Left lobe of liver (tissue), 1 donor: ENCODE results near the gene HOXD10.

DNA sequence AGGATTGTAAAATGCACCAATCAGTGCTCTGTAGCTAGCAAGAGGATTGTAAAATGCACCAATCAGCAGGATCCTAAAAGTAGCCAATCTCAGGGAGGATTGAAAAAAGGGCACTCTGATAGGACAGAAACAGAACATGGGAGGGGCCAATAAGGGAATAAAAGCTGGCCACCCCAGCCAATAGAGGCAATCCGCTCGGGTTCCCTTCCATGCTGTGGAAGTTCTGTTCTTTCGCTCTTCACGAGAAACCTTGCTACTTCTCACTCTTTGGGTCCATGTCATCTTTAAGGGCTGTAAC is 144.7 kb downstream of the LNPK start:
- PRO-cap = no peak

DNA sequence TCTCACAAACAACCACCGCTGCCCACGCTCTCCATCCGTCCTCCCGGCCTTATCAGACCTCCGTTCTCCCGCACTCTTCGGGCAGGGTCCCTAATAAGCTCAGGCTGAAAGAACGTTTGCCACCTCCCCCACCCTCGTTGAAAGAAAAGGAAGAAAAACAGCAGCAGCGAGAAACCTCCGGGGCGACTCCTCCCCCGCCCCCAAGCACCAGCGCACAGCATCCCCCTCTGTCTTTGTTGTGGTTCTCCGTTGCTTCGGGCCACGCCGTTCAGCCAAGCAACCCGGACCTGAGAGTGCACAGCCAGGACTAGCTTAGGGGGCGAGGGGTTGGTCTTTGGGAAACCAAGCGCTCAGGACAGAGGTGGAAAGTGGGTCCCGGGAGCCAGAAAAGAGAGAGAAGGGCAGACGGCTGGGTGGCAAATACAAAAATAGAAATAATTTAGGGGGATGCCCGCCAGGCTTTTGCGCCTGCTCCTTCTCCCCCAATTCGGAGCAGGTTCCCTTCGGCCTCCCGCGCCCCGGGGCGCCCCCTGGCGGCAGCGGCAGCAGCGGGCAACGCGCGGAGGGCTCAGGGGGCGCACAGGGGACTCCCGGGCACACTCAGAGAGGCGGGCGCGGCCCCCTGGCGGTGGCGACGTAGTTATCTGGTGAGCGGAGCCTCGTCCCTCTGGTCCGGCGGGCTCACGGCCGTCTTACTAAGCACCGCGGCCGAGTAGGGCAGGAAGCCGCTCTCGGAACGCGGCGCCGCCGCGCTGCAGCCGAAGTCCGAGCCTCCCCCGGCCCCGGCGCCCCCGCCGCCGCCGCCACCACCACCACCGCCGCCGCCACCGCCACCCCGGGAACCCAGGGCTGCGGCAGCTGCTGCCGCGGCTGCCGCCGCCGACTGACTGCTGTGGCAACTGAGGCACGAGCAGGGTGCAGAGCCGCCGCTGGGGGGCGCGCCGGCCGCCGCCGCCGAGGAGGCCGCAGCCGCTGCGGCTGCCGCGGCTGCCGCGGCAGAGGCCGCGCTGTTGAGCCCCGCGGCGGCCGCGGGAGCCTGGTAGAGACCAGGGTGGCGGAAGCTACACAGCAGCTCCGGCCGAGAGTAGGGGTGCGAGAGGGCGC is 3.9 kb downstream of the EVX2 start:
- PRO-cap = no peak

- PRO-cap = no peak
Measured at GRCh38 chr2:176103746-176104826, 3.0 kb upstream of the HOXD11 start.

- PRO-cap = no peak
Measured at GRCh38 chr2:176116258-176116878, at the start of gene HOXD10. Gene HOXD10 (plus strand): TSS chr2:176116778.

- PRO-cap = no peak
Measured at GRCh38 chr2:176123680-176124350, 1.3 kb downstream of the HOXD9 start.

- PRO-cap = no peak
Measured at GRCh38 chr2:176131132-176131810, 1.8 kb downstream of the HOXD8 start.

GRCh38 chr2:176137332-176137787 is 7.9 kb downstream of the HOXD8 start:
- PRO-cap = no peak

DNA sequence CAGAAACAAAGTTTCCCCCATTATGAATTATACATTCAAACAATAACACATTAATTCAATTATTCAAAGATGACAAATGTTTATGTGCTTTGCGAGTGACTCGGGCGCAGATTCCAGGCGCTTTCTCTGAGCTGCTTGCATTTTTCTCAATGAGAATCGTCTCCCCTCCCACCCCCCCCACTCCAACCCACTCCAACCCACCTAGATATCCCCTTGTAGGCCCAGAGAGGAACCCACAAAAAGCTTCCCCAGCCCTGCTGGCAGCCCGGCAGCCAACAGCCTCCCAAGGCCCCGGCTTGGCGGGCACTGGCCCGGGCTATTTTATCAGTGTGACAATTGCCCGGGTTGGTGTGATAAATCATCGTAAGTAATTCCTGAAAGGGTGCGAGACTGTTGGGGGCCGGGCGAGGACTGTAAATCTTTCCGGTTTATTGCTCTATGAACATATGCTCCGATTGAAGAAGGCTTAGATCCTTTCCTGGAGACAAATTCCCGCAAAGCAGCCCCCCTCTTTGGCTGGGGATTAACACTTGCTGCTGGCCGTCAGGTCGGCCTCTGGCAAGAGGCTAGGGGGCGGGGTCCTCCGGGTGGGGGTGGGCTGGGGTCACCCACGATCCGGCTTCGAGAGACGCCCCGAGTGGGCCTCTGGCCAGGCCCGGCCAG is 1.7 kb downstream of the HOXD3 start:
- PRO-cap = no peak

- PRO-cap = no peak
Measured at GRCh38 chr2:176172119-176172568, 15.0 kb downstream of the HOXD3 start.

- PRO-cap = no peak
Measured at GRCh38 chr2:176455687-176456418, 186.6 kb downstream of the MTX2 start.

- PRO-cap = unidirectional peak, minus-strand start at chr2:176490229
Measured at GRCh38 chr2:176489962-176491065, 221.1 kb downstream of the MTX2 start.

GRCh38 chr2:176743866-176744484 is 468.6 kb upstream of the HNRNPA3 start:
- PRO-cap = no peak

DNA sequence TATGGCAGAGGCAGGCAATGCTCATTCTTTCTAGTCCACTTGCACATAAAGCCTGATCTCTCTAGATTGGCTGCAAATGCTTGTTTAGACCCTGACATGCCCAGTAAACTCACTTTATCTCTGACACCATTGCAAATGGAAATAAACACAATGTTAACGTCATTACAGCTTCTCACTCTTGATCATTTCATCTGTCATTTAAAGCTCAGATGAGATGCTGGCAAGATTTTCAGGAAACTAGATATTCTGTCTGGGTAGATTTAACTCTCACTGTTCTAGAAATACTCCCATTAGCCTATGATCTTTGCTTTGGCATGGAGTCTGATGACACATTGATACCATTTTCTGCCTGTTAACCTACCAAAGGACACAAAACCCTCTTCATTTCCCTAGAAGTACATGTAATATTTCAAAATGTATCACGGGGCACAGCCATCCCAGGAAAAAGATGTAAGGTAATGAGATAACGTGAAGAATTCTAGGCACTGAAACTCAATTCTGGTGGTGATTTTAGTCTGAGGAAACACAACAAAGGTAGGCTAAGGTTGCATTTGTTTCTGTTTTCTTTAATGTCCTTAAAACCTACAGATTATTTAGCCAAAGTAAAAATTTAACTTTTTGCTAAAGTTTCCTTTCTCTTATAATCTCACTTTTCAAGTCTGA is 320.6 kb upstream of the HNRNPA3 start:
- PRO-cap = no peak

DNA sequence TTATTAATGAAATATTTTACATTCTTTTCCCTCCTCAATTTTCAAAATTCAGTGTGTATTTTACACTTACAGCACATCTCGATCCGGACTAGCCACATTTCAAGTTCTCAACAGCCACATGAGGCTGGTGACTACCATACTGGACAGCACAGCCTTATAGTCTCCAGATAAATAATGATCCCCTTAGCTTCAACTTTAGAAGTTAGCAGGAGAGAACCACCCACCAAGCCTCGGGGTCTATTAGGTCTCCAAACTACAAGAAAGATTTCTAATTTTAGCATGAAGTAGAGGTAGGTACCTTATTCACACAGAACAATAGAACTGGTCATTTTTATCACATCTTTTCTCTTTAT is 95.3 kb upstream of the HNRNPA3 start:
- PRO-cap = no peak

DNA sequence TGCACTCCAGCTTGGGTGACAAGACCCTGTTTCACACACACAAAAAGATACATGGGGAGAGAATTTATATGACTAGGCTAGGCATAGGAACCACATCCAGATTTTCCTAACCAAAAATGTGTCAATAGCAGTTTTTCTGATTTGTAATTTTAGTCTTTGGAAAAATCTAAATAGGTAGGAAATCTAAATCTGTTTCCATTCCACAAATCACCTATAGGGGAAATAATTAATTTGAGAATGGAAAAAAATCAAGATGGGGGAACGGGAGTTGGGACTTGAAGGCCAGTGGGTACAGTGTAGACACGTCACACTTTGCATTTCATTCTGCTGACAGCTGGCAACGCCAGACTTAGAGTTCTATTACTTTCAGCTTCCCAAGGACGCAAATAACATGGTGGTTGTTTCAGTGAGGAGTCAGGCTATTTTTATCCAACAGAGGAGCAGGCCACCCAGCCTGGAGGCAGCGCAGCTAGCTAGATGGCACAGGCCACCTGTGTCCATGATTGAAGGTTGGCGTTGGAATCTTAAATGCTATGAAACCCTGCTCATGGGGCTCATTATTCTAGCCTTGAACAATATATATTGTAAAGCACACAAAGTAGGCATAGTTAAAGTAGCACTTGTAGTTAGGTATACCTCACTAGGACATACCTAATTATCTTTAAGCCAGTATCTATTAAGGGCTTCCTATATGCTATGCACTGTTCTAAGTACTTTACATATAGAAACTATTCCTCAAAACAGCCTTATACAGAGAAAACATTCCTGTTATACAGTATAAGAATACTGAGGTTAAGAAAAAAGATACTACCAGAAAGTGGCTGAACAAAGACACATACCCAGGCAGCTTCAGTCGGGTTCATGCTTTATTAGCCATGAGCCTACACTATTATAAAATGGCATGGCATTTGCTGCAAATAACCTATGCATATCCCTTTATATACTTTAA is 23.5 kb downstream of the HNRNPA3 start:
- PRO-cap = no peak

DNA sequence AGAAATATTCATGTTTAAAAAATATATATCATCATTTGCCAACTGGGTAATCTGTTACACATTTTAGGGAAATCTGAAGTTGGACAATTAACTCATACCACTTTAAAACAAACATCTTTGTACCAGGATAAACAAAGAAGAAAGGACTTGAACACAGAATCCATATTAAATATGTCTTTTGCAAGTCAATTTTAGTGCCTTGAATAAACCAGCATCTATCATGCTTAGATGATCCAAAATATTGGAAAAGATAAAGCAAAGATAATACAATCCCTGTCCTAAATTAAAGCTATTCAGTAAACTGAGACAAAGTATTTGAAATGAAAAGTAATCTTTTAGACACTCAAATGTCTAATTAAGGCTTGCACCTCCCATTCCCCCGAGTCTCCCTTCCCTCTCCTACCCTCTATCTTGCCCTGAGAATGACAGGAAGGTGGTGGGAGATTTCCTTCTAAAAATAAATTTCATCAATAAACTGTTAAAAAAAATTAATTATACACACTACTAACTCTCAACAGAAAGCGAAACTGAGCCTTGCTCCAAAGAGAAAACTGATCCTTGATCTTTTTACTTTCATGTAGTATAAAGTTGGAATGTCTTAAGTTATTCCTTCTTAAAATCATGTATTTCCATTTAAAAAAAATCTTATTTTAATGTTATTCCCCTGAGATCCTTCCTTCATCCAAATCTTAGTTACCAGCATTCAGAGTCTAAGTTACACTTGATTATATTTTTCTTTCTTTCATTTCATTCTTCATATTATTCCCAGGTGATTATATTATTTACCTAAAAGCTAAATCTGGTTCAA is 23.7 kb downstream of the NFE2L2 start:
- PRO-cap = no peak

DNA sequence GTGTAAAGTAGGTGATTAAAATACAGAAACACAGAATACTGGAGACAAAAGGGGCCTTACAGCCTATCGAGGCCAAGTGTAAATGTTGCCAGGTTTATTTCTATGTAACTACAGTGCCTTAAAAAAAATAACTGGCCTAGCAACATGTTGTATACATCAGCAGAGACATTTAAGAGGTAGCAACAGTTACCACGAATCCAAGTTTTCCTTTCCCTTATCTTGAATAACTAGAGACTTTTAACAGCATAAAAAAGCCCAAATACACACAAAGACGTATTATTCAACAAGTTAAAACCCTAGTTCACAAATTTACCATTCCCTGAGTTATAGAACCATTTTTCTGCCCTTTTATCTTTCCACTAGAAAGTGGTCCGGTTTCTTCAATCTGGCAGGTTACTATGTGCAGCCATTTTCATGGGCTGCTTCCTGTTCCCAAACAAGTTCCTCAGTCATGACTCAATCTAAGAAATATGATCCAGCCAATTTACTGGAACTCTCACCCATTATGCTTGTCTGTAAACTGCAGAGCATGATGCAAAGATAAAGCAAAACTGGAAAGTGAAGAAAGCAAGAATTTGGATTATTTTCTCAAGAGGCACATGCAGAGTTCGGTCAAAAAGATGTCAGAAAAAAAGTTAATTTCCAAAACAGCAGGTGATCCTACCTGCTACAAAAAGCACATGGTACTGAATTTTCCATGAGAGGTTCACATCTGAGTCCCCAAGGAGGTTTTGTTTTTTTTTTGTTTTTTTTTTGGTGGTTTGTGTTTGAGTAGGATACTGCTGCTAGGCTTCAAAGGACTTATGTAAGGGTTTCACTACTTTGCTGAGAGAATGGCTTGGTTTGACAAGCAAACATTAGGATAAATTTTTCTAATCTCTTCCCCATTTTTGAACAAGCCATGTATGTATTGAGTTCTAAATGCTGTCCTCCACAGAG is 22.1 kb downstream of the NFE2L2 start:
- PRO-cap = no peak

DNA sequence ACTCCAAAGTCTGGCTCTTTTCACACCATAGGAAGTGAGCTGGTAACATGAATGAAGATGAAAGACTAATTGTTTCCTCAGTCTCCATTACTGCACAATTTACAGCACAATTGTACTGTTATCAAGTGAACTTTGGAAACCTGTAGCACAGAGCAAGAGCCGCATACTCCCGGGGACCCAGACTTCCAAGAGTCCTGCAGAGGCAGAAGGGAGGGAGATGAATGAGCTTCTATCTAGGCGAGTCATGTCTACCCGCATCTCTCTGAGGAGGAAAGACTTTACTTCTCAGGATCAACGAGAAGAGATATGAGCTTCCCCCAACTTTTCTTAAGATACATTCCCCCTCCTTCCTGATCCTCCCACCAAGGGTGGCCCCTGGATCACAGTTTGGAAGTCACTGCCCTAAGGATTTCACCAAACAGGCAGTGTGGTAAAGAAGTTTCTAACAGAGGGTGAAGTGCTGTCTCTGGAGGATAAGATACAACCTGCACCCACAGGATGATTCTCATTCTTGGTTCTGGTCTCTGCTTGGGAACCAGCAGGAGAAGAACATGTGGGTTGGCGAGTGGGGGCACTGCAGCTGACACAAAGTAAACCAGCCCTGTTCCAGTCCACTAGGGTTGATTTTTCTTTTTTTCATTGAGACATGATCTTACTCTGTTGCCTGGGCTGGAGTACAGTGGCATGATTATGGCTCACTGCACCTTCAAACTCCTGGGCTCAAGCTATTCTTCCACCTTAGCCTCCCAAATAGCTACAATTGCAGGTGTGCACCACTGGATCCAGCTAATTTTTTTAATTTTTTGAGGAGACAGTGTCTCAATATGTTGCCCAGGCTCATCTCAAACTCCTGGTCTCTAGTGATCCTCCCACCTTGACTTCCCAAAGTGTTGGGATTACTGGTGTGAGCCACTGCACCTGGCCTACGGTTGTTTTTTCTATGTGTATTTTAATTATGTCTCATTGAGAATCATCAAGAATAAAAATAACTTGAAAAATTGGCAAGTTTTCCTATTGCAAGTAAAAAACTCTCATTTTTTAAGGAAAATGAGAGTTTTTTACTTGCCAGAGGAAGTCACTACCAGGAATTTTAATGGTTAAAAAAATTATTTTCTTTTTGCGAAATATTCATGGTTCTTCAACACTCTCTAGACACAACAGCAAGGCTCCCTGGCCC is 9.2 kb downstream of the NFE2L2 start:
- PRO-cap = no peak

- PRO-cap = no peak
Measured at GRCh38 chr2:177261833-177262987, 2.3 kb downstream of the NFE2L2 start.

DNA sequence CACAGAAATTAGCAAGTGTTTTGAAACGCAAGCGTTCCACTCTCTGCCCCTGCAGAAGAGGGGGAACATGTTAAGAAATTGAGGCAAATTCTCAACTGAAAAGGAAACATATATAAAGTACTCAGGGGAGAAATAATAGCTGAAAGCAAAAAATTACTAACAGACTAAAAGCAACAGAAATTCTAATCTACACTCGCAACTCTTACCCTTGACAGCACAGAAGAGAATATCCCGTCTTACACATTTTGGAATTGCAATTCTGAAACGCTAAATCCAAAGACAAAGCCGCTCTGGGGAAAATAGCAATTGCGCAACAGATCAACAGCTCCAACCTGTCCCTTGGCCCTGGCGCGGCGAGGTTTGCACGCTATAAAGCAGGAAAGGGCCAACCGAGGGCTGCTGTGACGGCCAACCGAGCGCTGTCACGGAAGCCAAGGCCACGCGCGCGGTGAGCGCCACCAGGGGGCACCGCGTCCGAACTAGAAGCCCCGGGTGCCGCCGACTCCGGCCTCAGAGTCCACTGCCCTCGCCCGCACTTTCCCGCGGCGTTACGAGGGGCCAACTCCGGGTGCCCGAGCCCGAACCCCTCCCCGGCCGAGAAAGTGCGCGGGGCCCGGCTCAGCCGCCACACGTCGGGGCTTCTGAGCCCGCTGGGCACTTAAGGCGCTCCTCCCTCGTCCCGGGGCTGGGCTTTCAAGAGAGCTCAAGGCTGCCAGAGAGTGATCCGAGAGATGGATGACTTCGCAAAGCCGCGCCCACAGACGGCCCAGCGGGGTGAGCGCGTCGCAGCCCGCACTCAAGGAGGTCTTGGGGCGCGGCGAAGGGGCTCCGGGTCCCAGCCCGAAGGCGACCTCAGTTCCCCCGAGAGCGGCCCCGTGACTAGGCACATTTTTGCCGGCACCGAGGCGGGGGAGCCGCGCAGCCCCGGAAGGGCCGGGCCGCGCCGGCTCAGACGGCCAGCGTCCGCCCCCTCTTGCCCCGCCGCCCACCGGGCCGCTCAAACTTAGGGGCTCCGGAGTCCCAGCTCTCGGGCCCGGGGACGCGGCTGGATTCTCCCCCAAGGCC is 998 bp downstream of the NFE2L2 start:
- PRO-cap = bidirectional peak, plus-strand start at position 513 of the sequence, minus-strand start at position 341 of the sequence; bidirectional peak, plus-strand start at position 760 of the sequence, minus-strand start at position 684 of the sequence; bidirectional peak, plus-strand start outside the sequence, minus-strand start at position 881 of the sequence